Bronchus fibroblast of lung (primary cell): ENCODE data around the genes MMP13 and DDI1.

DNA sequence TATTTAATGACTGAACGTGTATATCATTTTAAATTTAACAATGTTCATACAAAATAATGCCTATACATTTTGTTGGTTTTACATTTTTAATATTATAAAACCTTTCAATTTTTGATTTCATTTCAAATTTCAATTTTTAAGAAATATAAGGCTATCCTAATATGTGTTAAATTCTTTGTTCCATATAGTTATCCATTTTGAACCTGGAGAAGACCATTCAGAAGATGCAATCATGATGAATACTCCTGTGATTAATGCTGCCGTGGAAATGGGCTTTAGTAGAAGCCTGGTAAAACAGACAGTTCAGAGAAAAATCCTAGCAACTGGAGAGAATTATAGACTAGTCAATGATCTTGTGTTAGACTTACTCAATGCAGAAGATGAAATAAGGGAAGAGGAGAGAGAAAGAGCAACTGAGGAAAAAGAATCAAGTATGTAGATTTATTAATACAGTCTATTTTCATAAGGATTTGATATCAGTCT lies 13.6 kb downstream of the BIRC3 start:
- RAMPAGE, long total RNA = no peak

GRCh38 chr11:102384737-102385233 lies 37.8 kb downstream of the BIRC2 start:
- RAMPAGE, long total RNA = no peak

- RAMPAGE, long total RNA = no peak
These were observed 10.0 kb upstream of the TMEM123 start for GRCh38 chr11:102462456-102462987.

- RAMPAGE, long total RNA = no peak
These were observed 12.7 kb upstream of the TMEM123 start for GRCh38 chr11:102465239-102465660.

GRCh38 chr11:102473559-102473912 lies 21.0 kb upstream of the TMEM123 start:
- RAMPAGE, long total RNA = no peak

GRCh38 chr11:102746739-102747719 lies 22.3 kb upstream of the MMP8 start:
- RAMPAGE, long total RNA = no peak

DNA sequence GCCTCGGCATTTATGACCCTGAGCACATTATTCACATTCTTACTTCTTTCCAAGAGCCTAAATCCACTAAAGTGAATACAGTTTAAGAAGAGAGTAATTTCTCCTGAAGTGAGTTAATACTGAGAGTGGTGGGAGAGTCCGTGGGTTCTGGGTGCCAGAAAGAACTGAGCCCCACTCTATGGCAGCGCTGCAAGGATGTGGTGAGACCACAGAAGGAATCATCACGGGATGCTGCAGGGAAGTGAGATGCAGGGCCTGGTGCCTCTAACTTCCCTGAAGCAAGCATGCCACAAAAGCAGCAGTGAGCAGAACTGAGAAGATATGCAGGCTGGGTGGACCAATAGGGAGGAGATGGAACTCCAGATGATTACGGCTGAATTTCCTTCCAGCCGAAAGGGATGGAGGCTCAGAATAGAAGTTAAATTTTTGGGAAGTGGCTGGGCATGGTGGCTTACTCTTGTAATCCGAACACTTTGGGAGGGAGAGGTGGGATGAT lies 5.0 kb upstream of the MMP12 start:
- RAMPAGE, long total RNA = no peak

DNA sequence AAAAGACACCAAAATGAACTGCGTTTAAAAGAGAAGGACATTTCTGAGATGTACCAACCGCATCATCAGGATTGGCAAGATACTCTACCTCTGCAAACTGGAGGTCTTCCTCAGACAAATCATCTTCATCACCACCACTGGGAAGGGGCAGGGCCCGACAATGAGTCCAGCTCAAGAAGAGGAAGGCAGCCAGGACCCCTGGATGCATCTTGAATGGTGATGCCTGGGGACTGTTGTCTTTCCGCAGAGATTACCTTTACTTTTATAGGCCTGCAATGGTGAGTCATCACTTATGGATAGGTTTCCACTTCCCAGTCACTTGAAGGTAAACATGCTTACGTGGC lies at the start of gene MMP13:
Gene MMP13, minus strand, starts transcription at position 235 of the 344 bp plus-strand sequence.
- RAMPAGE, long total RNA = no peak

- RAMPAGE, long total RNA = no peak
These were observed 233.4 kb upstream of the DDI1 start for GRCh38 chr11:103803062-103803338.

DNA sequence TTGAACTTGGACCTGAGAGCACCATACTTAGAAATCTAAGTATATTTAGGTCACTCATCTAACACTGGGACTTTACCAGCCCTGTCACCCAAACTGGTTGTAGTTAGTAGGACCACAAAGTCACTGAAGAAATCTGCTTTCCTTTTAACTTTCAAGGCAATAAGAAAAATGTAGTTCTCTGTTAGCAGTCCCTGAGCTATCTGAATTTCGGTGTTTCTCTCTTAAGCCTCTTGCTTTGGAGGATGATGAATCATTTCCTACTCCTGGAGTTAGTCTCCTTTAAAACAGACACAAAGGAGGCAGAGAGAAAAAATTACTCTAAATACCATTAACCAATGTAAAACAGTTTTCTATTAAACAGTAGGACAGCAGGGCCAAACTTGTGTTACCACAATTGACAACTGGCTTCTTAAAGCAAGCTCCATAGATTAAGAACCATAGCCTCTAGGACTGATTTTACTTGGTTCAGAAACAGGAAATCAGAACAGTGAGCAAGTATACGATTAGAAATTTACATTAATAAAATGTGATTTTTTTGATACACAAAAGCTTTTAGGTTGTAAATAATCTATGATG lies 128.3 kb upstream of the DDI1 start:
- RAMPAGE, long total RNA = no peak

GRCh38 chr11:103929381-103929916 lies 107.0 kb upstream of the DDI1 start:
- RAMPAGE, long total RNA = no peak

DNA sequence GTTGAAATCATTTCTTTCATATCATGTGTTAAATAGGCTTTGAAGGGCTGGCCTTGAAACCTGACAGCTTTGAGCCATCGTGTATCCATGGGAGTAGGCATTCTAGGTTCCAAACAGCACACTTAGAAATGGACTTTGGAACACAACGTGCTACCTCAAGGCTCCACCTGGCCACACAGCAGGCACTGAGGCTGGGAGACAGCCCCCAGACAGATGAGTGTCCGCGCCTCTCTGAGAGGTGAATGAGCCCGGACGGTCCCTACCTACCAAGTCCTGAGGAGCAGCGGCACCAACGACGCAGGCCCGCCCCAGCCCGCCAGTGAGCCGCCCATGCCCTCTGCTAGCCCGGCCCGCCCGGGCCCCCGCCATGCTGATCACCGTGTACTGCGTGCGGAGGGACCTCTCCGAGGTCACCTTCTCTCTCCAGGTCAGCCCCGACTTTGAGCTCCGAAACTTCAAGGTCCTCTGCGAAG lies at the start of gene DDI1:
Gene DDI1, plus strand, starts transcription at position 185 of the 473 bp plus-strand sequence.
- RAMPAGE, long total RNA = no peak

DNA sequence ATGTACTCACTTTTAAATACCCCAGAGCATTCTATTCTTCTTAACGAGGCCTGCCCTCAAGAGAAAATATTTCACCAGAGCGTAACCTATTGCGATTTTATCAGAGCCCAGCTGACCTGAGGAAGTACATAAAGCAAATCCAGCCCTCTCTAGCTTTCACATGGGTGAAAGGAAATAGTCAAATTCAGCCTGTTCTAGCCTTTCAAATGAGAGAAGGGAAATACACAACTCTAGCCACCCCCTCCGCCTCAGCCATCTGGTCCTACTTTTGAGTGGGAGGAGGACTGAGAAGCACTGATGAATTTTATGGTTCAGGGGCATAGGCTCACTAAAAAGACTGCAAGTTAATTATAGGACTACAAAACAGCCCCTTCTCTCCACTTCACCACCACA lies 109.0 kb downstream of the CASP4 start:
- RAMPAGE, long total RNA = no peak

GRCh38 chr11:104897828-104899067 lies 70.1 kb downstream of the CASP4 start:
- RAMPAGE, long total RNA = no peak

DNA sequence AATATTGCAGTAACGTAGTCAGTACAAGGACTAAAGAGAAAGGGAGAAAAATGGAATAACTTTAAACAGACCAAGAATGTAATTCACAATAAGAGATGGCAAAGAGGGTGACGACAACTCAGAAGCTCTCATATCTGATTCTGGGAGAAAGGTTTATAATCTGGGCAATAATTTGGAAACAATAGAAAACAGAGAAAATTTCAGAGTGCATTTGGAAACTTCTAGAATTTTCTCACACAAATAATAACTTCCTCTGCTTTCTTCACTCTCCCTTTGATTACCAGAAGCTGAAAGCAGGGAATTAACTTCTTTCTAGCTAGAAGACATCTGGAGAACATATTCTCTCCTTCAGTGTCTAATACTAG lies 50.8 kb downstream of the CASP4 start:
- RAMPAGE, long total RNA = no peak

DNA sequence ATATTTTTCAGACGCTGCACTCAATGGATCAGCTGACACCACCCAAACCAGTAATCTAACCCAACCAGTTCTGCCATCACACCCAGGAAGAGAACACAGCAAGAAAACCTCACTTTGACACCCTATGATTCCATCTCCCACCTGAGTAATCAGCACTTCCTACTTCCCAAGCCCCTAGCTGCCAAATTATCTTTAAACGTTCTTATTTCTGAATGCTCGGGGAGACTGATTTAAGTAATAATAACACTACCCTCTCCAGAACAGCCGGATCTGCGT lies 2.6 kb downstream of the CASP4 start:
- RAMPAGE, long total RNA = no peak

GRCh38 chr11:105026063-105026449 lies 3.1 kb upstream of the CASP5 start:
- RAMPAGE, long total RNA = no peak

DNA sequence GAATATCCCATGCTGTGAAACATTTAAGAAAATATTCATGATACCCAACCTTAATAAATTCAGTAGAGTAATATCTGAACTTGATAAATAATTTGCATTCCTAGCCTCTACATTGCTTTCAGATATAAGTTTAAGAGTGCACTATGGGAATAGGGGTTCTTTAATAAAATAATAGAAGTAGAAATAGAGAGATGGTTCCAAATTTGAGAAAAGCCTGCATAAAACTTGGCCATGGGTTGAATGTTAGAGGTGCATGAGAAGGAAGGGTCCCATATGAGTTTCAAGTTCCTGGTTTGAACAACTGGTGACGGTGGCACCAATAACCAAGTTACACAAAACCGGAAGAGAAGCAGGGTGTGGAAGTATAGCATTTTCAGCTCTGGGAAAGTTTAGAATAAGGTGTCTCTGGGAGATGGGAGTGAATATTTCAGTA lies 2.5 kb downstream of the CASP1 start:
- RAMPAGE, long total RNA = no peak

- RAMPAGE, long total RNA = no peak
These were observed 2.0 kb upstream of the CARD16 start for GRCh38 chr11:105046752-105047897.

DNA sequence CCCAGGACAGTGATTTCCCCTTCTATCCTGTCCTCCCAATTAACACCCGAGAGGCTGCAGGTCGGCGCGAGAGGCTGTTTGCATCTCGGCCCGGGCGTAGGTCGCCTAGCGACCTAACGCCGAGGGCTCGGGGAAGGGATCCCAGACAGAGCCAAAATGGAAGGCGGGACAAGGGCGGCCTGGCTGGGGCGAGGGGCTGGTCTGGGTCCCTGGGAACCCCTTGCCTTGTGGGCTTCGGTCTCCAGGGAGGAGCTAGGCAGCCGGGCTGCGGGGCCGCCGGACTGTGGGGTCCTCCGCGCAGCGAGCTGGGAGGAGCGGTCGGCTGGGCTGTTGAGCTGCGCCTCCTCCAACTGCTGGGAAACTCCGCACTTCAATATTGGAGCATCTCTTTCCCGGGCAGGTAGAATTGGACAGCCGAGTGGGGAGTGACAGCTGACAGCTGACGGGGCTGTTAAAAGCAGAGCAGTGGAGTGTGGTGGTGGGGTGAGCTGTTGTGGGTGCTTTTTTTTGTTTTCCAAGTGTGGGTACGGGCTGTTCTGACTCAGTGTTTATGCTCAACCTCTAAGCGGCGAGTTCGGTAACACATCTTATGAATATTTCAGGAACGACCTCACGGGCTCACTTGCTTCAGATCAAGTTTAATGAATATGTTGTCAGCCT lies 785 bp downstream of the ELMOD1 start:
- RAMPAGE, long total RNA = no peak